ENCODE data around the genes SIPA1, RELA, SNX32, EFEMP2 and CST6.

- CAGE, long polyA plus RNA: no peak
- RRBS: 78% methylated on average over 3 of the region's 20 CpGs
These were observed 2.8 kb downstream of the KCNK7 start for GRCh38 chr11:65592769-65593242.

DNA sequence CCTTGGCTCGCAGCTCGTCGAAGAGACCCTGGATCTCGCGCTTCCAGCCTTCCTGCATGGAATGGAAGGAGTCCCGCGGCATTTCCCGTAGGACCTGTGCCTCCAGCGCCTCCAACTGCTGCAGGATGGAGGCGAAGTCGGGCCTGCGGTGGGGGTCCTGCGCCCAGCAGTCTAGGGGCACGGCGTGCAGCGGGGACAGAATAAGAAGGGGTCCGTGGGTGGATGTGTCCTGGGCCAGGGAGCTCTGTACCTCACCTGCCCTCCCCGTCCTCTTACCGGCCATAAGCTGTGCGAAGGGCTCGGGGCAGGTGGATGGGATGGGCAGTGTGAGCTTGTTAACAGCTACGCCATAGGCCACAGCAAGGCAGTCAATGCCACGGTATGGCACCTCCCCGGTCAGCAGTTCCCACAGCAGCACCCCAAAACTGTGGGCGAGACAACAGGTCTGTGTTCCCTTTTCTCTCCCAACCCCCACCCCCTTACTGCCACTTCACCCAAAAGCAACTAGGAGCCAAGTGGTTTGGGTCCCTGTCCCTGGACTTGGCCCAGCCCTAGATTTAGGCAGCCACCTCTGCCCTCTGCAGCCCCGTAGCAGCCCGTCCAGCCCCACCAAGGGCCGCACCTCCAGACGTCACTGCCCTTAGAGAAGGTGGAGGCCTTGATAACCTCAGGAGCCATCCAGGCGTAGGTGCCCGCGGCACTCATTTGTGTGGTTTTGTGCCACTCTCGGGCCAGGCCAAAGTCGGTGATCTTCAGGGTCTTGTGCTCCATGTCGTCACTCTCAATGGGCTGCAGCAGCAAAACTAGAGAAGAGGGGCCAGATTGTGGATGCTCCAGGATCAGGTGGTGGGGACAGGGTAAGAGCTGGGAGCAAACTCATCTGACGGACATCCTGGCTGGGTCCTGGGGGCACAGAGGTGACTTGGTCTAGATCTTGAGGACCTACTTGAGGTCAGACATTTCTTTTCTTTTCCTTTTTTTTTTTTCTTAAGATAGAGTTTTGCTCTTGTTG lies 6.1 kb downstream of the MAP3K11 start:
- CAGE, long polyA plus RNA: no peak
- RRBS: no CpG with 5 or more reads among the region's 36 CpGs

DNA sequence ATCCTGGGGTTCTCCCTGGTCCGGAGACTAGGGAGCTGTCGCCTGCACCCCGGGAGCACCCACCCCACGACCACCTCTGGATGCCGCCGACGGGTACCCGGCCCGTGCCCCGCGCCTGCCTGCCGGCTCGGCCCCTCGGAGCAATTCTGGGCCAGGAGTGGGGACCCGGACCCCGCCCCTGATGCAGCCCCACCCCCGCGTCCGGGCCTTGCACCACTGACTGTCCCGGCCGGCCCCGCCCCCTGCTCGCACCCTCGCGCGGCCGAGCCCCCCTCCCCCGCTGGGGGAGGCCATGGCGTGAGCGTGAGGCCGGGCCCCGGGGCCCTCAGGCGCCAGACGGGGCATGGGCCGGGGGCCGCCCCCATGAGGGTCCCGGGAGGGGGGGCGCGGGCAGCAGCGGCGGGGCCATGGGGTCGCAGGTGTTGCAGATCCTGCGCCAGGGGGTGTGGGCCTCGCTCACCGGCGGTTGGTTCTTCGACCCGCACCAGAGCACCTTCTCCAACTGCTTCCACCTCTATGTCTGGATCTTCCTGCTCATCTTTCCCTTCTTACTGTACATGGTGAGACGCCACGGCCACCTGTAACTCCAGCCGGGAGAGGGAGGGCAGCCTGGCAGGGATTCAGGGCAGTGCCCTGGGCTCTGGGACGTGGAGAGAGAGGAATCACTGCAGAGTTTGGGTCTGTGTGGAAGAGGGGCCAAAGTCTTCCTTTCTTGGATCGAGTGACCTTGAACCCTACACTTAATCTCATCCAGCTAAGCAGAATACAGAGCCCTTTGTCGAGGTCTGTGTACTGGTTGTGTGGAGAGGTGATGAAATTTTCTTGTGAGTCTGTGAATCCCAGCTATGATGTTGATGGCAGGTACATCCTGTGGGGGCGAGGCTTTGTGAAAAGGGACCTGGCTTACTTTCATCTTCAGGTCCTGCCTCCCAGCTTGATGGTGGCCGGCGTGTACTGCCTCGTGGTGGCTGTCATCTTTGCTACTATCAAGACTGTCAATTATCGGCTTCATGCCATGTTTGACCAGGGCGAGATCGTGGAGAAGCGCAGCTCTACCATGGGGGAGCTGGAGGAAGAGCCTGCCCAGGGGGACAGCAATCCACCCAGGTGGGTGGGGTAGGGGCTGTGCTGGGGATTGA lies 698 bp downstream of the PCNX3 start:
- CAGE, long polyA plus RNA: no peak
- RRBS: 2% methylated on average over 26 of the region's 62 CpGs

- CAGE, long polyA plus RNA: no peak
- RRBS: 1% methylated on average over 6 of the region's 39 CpGs
These were observed at the start of gene SIPA1 for GRCh38 chr11:65637714-65638277. SIPA1 (plus strand) TSS chr11:65638101.

DNA sequence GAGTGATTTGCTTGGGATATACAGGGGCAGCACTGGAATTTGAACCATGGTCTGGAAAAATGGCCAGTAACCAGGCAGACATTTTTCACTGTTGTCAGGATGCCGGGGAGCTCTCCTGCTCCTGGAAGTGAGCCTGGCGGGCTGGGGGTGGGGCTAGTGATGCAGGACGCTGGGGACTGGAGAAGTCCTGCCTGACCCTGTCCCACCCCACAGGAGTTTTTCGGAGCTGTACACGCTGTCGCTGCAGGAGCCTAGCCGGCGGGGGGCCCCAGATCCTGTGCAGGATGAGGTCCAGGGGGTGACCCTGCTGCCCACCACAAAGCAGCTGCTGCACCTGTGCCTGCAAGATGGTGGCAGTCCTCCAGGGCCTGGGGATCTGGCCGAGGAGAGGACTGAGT lies 11.1 kb downstream of the SIPA1 start:
- CAGE, long polyA plus RNA: no peak
- RRBS: no CpG with 5 or more reads among the region's 9 CpGs

DNA sequence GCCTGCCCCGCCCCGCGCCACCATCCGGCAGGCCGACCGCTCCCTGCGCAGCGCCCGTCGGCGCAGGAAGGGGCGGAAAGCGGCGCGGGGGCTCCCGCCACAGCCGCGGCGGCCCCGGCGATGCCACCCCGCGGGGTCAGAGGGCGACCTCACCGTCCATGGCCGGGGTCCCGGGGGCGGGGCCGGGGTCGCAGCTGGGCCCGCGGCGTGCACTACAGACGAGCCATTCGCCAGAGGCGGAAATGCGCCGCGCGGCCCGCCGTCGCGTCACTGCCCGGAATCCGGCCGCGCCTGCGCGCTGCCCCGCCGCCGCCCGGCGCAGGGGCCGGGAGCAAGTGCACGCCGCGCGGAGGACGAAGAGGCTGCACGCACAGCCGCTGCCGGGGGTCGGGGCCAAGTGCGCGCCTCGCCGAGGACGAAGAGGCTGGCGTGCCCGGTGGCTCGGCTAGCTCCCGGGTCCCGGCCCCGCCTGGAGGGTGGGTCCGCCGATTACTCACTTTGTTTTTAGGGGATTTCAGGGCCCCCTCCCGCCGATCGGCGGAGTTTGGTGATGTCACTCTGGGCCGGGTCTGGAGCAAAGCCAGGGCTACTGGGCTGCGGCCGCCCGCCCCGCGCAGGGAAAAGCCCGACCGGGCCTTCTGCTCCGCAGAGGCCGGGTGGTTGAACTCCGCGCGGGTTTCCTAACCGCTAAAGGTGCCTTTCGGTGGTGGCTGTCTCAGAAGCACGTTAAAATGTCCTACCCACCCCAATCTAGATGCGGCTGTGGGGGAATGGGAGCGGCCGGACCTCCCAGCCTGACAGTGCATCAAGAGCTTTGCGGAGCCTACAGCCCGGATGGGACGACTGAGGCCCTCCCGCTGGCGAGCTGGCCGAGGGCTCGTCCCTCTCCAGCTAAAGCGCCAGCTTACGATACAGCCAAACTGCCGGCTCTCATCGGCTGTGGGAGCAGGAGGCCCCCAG lies at the start of gene RELA:
Gene RELA, minus strand, starts transcription at position 244 of the 960 bp plus-strand sequence.
- CAGE, long polyA plus RNA: no peak
- RRBS: 1% methylated on average over 76 of the region's 112 CpGs

DNA sequence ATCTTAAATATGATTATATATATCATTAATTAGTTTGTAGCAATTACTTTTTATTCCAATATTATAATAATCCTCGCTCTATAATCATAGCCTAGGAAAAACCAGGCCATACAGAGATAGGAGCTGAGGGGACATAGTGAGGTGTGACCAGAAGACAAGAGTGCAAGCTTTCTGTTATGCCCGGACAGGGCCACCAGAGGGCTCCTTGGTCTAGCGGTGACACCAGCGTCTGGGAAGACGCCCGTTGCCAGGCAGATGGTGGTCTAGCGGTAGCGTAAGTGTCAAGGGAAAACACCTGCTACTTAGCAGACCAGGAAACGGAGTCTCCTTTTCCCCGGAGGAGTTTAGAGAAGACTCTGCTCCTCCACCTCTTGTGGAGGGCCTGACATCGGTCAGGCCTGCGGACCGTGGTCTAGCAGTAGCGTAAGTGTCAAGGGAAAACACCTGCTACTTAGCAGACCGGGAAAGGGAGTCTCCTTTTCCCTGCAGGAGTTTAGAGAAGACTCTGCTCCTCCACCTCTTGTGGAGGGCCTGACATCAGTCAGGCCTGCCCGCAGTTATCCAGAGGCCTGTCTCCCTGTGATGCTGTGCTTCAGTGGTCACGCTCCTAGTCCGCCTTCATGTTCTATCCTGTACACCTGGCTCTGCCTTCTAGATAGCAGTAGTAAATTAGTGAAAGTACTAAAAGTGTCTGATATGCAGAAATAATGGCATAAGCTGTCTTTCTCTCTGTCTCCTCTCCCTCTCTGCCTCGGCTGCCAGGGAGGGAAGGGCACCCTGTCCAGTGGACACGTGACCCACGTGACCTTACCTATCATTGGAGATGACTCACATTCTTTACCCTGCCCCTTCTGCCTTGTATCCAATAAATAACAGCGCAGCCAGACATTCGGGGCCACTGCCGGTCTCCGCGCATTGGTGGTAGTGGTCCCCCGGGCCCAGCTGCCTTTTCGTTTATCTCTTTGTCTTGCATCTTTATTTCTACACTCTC lies 5.5 kb upstream of the KAT5 start:
- CAGE, long polyA plus RNA: no peak
- RRBS: no CpG with 5 or more reads among the region's 28 CpGs

- CAGE, long polyA plus RNA: no peak
- RRBS: no CpG with 5 or more reads among the region's 15 CpGs
These were observed 1.5 kb downstream of the OVOL1 start for GRCh38 chr11:65788272-65788759.

GRCh38 chr11:65813997-65815101 lies 19.4 kb upstream of the SNX32 start:
- CAGE, long polyA plus RNA: no peak
- RRBS: no CpG with 5 or more reads among the region's 23 CpGs

GRCh38 chr11:65817778-65818583 lies 15.8 kb upstream of the SNX32 start:
- CAGE, long polyA plus RNA: no peak
- RRBS: 4% methylated on average over 13 of the region's 69 CpGs

DNA sequence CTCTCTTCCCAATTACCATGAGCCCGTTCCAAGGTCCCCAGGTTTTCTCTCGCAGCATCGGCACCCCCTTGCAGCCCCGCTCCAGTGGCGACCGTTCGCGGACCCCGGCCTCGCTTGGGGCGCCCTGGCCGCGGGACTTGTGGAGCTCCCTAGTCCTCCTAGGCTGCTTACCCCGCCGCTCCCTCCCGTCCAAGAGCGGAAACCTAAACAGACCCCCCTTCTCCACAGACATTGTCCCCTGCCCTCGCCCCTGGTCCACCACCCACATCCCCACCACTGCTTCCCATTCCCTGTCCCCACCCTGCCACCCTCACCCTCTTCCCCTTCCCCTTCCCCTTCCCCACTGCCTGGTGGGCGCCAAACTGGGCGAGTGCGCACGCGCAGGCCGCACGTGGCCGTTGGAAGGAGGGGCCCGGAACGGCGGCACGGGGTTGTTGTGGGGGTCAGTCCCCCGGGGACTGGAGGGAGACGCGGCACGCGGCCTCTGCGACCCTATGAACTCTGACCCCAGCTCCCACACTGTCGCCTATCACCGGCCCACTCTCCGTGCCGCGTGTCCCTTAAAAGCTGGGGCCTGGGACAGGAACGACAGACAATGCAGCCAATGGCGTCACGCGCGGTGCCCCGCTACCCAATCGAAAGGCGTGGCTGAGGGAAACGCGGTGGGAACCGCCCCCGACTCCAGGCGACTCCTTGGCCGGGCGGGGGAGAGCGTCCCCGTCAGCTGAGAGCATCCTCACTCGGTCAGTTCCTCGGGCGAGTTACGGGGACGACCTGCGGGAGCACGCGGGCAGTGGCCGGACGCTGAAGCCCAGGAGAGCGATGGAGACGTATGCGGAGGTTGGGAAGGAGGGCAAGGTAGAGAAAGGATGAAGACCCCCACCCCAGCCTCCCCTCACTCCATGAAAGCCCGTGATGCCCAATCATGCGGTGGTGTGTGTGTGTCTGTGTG lies at the start of gene SNX32:
Gene SNX32, plus strand, starts transcription at position 720 of the 952 bp plus-strand sequence.
- CAGE, long polyA plus RNA: no peak
- RRBS: 1% methylated on average over 21 of the region's 73 CpGs

DNA sequence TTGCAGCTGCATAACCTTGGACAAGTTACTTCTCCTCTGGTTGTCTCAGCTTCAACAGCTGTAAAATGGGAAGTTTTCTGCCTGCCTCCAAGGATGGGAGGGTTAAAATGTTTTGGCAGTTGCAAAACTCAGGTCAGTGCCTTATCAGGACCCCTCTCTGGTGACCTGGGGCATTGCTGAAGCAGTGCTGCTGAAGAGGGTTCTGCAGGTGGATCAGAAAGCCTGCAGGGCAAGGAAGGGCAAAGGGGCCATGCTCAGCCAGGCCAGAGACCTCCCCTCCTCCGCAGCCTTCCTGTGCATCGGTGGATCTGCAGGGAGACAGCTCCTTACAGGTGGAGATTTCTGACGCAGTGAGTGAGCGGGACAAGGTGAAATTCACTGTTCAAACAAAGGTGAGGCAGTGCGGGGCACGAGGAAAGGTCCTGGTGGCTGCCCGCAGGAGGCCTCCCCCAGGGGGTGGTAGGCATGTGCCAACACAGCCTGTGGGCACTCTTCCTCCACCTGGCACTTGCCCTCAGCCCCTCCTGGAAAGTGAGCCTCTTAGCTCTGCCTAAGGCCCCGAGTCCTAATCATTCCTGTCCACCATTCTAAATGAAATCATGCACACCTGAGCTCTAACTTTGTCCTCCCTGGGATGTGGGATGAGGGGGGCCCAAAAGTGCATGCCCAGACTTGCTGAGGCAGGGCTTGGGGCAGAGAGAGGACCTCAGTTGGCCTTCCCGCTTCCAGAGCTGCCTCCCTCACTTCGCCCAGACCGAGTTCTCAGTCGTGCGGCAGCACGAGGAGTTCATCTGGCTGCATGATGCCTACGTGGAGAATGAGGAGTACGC lies 8.6 kb downstream of the CFL1 start:
- CAGE, long polyA plus RNA: no peak
- RRBS: no CpG with 5 or more reads among the region's 16 CpGs

- CAGE, long polyA plus RNA: no peak
- RRBS: 88% methylated on average over 3 of the region's 9 CpGs
These were observed 7.3 kb downstream of the CFL1 start for GRCh38 chr11:65850673-65851037.

- CAGE, long polyA plus RNA: no peak
- RRBS: 2% methylated on average over 7 of the region's 54 CpGs
These were observed 1.0 kb upstream of the MUS81 start for GRCh38 chr11:65858886-65859891.

DNA sequence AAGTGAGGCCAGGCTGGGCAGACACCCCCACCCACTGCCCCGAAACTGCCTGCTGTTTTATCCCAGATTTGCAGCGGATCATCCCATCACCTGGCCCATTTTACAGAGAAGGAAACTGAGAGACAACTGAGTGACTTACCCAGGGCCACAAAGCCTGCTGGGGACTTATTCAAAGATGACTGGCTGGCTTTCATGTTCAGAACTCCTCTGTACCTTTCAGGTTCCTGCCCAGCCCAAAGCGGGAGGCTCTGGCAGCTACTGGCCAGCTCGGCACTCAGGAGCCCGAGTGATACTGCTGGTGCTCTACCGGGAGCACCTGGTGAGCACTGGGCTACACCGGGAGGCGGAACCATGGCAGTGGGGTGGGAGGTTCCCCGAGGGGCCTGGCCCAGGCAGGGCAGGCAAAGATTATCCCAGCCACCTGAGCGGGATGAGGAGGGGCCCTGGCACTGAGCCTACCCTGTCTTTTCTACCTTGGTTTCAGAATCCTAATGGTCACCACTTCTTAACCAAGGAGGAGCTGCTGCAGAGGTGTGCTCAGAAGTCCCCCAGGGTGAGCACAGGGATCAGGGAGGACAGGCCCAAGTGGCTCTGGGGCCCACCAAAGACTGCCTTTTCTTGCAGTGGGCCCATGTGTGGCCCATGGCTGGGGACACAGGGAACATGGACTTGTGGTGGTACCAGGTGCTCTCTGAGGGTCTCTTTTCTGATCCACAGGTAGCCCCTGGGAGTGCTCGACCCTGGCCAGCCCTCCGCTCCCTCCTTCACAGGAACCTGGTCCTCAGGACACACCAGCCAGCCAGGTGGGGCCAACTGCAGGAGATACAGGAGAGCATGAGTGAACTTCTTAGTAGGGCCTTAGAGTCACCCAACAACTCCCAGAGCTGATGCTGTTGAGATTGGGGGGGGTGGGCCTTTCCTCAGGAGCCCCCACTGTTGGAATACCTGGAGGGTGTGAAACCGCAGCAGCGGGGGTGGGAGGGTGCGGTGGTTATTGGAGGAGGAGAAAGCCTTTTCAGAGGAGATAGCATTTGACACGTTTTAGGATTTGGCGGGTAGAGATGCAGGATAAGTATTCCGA lies 1.8 kb downstream of the MUS81 start:
- CAGE, long polyA plus RNA: no peak
- RRBS: no CpG with 5 or more reads among the region's 18 CpGs

GRCh38 chr11:65872421-65873251 lies at the start of gene EFEMP2:
EFEMP2 (minus strand) TSS chr11:65872800.
- CAGE, long polyA plus RNA: no peak
- RRBS: 1% methylated on average over 34 of the region's 83 CpGs

DNA sequence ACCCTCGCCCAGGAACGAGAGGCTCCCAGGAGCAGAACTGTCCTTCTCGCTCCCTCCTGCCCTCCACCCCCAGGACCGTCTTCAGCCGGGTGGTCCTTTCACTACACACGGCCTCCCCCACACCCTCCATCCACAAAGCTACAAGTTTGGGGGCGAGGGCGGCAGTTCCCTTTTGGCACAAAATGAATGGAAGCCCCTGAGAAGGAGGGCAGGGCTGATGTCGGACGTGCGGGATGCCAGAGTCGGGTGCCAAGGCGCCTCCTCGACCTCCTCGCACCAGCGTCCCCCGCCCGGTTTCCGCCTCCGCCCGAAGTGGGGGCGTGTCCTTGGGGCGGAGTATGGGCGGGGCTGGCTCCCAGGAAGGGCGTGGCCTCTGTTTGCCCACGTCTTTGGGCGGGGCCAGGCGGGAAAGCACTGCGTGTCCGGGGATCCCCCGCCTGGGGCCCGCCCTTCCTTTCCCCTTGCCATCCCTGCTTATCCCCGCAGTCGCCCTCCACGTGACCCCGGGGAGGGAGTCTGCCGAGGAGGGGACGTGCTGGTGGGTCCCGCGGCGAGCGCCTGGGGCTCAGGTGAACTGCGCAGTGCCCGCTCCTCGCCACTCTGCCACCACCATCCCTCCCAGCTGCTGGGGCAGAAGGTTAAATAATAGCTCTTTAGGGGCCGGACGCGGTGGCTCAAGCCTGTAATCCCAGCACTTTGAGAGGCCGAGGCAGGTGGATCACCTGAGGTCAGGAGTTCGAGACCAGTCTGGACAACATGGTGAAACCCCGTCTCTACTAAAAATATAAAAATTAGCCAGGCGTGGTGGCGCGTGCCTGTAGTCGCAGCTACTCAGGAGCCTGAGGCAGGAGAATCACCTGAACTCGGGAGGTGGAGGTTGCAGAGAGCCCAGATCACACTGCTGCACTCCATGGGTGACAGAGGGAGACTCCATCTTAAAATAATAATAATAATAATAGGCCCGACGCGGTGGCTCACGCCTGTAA lies 1.0 kb upstream of the EFEMP2 start:
- CAGE, long polyA plus RNA: no peak
- RRBS: 2% methylated on average over 7 of the region's 60 CpGs

DNA sequence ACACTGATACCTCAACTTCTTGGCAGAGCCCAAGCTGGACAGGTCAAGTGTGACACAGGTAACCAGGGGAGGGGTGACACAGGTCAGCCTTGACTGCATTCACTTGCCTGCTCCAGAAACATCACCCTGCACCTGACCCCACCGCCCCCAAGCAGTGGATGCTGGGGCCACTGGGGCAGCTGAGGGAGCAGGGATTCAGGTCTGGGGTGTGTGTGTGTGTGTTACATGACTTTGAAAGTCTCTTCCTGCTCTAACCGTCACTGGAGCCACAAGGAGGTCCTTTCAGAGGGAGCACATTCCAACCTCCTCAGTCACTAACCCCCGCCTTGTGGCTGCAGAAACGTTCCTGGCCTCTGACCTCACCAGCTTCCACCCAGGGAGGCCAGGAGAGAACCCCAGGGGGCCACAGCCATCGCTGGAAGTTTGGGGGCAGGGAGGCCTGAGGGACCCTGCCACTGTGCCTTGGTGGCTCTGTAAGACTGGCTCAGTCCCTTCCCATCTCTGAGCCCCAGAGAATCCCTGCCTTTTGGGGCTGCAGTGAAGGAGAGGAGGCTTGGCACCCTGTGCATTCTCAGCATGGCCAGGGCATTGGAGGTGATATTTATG lies 2.9 kb upstream of the FOSL1 start:
- CAGE, long polyA plus RNA: no peak
- RRBS: no CpG with 5 or more reads among the region's 5 CpGs

DNA sequence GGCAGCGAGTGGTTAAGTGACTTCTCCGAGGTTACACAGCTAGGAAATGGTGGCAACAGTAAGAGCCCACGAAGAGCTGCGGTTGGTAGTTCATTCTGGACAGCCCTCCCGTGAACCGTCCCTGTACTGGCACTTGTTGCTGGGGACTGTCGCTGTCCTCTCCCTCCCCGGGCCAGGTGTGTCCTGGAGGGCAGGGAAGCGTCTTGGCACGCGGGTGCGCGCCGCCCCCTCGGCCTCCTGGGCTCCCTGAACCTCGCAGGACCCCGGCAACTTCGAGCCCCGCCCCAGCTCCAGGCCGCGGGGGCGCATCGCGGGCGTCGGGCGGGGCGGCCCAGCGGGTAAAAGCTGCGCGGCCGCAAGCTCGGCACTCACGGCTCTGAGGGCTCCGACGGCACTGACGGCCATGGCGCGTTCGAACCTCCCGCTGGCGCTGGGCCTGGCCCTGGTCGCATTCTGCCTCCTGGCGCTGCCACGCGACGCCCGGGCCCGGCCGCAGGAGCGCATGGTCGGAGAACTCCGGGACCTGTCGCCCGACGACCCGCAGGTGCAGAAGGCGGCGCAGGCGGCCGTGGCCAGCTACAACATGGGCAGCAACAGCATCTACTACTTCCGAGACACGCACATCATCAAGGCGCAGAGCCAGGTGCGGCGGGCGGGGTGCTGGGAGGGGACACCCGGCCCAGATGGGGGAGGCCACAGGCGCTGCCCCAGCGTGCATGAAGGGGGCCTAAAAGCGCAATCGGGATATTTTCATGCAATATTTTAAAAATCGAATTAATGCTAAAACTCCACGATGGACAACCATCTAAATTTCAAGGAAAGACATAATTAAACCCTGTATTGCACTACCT lies at the start of gene CST6:
Gene CST6, plus strand, starts transcription at position 367 of the 851 bp plus-strand sequence.
- CAGE, long polyA plus RNA: no peak
- RRBS: 5% methylated on average over 5 of the region's 74 CpGs

DNA sequence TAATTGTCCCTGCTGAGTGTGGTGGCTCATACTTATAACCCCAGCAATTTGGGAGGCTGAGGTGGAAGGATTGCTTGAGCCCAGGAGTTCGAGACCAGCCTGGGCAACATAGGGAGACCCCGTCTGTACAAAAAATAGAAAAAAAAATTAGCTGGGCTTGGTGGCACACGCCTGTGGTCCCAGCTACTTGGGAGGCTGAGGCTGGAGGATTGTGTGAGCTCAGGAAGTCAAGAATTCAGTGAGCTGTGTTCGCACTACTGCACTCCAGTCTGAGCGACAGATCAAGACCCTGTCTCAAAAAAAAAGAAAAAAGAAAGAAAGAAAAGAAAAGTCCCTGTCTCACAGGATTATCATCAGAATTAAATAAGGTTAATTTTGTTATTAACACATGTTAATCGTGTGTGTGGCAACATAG lies 10.9 kb downstream of the PACS1 start:
- CAGE, long polyA plus RNA: no peak
- RRBS: no CpG with 5 or more reads among the region's 6 CpGs